MCF 10A (cell line): ENCODE measurements around a stretch of chr7.

DNA sequence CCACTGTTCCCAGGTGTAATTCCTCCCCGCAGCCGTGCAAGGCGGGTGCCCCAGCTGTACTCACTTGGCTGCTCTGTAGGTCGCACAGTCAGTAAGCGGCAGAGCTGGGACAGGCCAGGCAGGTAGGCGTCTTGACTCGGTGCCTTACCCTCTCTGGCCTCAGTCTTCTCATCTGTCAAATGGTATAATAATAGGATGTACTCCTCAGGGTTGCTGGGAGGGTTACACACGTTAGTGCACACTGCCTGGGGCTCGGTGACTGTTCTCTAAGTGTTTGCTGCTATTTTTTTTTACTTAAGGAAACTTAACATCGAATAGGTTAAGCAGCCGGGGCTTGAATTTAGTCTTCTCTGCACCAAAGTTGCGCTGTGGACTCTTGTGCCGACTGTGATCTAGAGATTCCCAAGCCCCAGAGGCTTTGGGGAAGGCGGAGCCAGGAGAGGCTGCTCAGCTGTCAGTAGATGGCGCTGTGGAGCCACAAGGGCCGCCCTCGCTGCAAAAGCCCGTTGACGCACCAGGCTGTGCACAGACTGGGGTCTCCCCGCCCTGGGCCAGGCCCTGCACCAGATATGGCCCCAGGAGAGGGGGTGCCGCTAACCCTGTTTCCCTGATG is 26.9 kb downstream of the MYL10 start:
- PRO-cap, result no peak
- RRBS, result no CpG with 5 or more reads among the region's 21 CpGs

DNA sequence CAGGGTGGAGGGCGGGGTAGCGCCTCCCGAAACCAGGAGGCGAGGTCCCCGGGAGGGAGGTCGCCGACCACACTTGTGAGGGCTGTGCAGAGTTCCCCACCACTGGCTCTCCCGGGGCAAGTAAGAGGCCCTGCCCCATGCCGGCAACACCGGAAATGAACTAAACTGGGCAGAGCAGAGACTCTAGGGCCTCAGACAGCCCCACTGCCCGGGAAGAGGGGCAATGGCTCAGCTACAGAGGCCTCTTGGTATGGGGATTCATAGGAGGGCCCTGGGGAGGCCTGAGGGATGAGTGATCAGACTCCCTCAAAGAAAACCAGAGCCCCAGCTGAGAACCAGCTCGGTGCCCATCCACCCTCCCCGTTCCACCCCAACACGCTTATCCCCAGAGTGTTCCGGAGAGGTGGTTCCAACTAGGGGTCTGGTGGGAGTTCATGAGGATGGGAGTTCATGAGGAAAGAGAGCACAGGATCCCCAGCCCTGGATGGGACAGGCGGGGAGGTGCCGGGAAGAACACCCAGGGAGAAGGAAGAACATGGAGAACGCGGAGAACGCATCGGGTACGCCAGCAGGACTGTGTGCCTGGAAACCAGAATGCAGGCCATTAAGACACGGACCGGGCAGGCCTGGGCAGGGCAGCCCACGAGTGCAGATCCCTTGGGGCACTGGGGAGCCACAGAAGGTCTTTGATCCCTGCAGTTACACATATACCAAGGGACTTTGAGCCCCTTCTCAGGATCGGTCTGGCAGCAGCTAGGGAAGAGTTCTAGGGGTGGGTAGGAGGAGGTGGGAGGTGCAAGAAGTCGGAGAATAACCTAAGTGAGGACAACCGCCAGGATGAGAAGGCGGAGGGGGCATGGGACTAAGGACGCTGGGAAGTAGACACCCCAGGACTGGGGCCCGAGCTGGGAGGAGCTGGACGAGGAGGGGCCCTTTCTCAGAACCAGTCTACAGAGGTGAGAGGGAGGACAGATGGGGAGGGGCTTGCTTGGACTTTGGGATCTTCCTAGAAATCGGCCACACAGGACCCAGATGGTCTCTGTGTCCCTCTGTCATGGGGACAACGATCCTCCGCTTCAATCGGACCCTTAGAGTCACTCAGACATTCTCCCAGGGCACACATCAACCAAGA is 89.7 kb upstream of the MYL10 start:
- PRO-cap, result no peak
- RRBS, result 45% methylated on average over 6 of the region's 36 CpGs

DNA sequence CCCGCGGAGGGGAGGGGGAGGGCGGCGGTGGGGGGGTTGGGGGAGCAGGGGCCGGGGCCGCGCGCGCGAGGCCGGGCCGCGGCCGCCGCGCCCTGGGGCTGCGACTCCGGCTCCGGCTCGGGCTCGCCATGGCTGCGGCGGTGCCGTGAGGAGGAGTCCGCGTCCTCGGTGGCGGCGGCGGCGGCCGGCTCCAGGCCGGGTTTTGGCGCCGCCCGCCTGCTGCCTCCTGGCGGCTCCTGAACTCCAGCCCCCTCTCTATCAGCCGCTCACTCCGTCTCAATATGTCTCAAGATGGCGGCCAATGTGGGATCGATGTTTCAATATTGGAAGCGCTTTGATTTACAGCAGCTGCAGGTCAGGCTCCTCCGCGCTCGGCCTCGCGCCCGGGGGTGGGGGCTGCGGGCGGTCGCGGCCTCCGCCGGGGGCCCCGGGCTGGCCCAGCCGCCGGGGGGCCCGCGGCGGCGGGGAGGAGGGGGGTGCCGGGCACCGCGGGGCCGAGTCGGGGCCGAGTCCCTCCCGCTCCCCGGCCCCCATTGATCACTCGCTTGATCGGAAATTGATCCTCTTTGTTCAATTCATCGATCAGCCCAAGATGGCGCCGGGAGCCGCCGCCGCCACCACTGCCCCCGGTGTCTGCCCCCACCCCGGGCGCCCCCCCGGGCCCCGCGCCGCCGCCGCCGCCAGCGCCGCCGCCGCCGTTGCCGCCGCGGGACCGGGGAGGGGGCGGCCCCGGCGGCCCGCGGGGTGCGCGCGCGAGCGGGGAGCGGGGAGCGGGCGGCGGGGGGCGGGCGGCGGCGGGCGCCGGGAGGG is 1.5 kb upstream of the CUX1 start:
- PRO-cap, result bidirectional peak, plus-strand start at position 69 of the sequence, minus-strand start outside the sequence; bidirectional peak, plus-strand start at position 217 of the sequence, minus-strand start at position 127 of the sequence
- RRBS, result 2% methylated on average over 53 of the region's 116 CpGs

- PRO-cap, result no peak
- RRBS, result no CpG with 5 or more reads among the region's 17 CpGs
These were observed 45.0 kb downstream of the CUX1 start for GRCh38 chr7:101862241-101863043.

DNA sequence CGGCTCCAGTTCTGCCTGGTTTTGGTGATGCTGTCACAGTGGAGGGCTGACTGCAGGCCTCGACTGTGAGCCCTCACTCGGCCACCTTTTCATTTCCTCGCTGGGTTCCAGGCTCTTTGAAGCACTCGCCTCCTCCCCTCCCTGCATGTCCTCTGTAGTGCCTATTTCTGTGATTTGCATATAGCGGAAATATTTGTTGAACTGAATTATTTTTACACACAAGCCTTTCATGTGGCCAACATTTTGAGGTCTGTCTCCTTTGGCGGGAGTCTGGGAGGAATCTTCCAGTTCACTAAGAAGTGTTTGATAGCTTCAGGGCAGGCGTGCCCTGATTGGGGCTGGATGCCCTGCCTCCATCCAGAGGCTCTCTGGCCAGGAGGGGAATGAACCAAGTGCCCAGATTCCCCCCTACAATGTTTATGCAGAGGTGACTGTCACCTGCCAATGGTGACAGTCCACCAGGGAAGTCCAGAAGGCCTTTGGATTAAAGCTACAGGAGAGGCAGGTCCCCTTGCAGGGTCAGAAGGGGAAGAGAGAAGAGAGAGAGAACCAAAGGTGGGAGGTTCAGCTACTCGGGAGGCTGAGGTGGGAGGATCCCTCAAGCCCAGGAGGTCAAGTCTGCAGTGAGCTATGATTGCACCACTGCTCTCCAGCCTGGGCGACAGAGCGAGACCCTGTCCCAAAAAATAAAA is 67.6 kb downstream of the CUX1 start:
- PRO-cap, result no peak
- RRBS, result no CpG with 5 or more reads among the region's 11 CpGs

GRCh38 chr7:101912901-101913657 is 95.7 kb downstream of the CUX1 start:
- PRO-cap, result no peak
- RRBS, result 33% methylated on average over 3 of the region's 30 CpGs

DNA sequence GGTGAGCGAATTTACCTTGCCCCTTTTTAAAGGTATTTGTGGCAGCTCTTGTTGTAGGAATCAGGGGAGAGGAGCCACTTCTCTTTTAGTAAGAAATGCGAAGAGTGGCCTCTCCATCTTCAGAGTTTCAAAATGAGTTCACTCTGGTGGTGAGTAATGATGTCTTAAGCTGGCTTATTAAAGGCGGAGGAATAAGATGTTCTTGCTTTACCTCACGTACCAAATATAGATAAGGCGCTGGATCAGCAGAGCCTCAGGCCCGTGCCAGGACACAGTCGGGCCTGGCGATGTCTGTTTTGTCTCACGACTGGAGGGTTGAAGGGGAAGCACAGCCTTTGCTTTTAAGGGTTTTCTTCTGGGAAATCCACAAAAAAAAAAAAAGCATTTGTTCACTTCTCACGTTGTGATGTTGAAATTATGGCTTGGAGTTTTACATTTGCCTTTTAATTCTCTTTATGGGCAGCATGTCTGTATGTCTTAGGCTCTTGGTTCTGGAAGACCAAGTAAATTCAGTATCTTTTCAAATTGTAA is 136.1 kb downstream of the CUX1 start:
- PRO-cap, result no peak
- RRBS, result no CpG with 5 or more reads among the region's 10 CpGs

DNA sequence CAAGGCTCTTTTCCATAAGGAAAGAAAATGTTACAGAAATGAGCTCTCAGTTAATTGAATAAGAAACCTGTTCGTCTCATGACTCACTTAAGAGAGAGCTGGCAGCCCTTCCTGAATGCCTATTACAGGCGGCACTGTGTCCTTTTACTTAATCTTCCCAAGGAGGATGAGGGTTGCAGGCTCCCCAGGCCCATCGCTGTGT is 168.8 kb downstream of the CUX1 start:
- PRO-cap, result no peak
- RRBS, result no CpG with 5 or more reads among the region's 3 CpGs

DNA sequence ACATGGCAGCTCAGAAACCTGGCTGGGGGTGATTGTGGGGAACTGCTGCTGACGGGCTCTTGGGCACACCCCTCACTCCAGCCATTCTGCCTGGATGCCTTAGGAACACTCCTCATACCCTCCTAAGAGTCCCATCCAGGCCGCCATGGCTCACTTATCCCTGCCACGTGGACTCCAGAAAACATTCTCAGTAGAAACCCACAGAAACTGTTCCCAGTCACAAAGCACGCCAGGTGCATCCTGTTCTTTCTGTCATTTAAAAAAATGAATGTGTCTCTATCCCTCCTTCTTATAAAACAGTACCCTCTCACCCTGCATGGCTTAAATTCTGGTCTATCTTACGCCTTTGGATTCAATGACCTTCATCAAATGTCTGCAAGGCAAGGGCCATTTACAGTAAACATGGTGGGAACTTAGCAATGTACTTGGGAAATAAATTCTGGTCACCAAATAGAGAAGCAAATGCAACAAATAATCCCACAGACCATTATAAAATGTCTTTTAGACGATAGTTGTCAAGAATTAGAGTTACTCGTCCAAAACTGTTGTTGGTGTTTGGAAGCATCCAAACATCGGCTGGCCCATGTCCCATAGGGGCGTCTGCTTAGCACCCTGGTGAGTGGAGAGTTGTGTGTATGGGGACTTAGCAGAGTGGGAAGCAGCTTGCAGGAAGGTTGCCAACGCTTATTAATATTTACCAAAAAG is 177.8 kb downstream of the CUX1 start:
- PRO-cap, result no peak
- RRBS, result no CpG with 5 or more reads among the region's 10 CpGs

DNA sequence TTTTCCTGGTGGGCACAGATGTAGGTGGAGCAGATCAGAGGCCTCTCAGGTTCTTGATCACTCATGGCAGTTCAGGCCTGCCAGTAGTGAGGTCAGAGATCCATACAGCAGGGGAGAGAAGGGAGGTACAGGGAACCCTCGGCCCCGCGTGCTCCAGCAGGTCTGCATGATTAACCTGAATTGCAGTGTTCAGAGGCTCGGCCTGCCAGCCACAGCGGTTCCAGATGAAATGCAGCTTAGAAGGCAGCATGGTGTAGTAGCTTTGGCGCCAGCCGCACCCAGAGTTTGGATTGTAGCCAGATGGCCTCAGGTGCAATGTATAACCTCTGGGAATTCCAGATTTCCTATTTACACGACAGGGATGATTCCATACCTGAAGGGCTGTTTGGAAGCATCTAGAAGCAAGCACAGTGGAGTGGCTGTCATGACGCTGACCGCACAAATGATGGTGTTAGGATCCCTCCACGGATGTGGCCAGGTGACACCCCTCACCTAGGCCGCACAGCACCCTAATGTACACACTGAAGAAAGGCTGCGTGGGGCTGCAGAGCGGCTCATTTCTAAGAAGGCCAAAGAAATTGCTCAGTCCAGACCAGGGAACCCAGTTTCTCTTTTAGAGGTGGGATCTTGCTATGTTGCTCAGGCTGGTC is 191.6 kb downstream of the CUX1 start:
- PRO-cap, result bidirectional peak, plus-strand start at position 382 of the sequence, minus-strand start at position 231 of the sequence
- RRBS, result no CpG with 5 or more reads among the region's 14 CpGs

DNA sequence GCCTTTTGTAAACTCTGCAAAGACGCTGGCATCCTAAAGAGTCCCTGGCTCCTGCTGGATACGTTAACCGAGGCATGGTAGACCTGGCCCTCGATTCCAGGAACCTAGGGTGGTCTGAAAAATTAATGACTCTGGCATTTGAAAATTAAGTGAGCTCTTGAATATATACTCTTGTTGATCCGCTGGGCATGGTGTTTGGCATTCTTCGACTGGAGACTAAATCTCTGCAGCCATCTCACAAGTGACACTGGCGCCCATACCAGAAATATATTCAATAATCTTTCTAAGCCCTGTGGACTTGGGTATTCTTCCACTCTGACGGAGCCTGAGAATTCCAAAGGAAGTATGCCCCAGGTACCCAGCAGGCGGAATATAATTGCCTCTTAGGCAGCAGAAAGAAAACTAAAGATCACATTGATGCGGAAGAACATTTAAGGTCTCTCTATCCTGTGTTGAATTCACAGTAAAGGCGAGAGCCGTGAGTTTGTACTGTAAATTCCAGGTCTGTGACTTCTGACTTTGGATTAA is 191.1 kb upstream of the SH2B2 start:
- PRO-cap, result no peak
- RRBS, result no CpG with 5 or more reads among the region's 12 CpGs

DNA sequence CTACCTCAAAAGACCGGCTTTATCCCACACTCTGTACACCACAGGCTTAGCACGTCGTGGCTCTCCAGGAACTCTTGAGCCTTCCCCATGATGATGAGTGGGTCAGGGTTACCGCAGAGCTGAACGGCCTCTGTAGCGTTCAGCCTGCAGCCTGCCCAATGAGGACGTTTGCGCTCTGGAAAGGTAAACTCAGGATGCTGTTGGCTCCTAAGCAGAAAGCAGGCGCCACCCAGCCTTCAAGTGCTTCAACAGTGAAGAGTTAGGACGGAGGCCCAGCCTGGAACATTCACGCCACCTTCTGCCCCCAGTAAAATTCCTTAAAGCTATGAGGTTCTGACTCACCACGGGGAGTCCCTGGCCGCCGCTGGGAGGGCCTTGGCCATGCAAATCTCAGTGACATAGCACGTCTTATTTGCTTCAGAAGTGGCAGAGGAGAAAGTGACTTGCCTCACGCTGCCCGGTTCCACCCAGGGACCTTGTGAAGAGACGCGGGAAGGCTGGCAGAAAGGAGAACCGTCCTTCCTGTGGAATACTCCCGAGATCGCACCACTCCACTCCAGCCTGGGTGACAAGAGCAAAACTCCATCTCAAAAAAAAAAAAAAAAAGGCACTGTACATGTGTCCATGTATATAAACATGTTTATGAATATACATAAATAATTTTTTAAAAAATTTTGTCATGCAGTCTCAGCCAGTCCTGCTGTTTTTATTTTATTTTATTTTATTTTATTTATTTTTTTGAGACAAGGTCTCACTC is 161.4 kb upstream of the SH2B2 start:
- PRO-cap, result no peak
- RRBS, result no CpG with 5 or more reads among the region's 22 CpGs

DNA sequence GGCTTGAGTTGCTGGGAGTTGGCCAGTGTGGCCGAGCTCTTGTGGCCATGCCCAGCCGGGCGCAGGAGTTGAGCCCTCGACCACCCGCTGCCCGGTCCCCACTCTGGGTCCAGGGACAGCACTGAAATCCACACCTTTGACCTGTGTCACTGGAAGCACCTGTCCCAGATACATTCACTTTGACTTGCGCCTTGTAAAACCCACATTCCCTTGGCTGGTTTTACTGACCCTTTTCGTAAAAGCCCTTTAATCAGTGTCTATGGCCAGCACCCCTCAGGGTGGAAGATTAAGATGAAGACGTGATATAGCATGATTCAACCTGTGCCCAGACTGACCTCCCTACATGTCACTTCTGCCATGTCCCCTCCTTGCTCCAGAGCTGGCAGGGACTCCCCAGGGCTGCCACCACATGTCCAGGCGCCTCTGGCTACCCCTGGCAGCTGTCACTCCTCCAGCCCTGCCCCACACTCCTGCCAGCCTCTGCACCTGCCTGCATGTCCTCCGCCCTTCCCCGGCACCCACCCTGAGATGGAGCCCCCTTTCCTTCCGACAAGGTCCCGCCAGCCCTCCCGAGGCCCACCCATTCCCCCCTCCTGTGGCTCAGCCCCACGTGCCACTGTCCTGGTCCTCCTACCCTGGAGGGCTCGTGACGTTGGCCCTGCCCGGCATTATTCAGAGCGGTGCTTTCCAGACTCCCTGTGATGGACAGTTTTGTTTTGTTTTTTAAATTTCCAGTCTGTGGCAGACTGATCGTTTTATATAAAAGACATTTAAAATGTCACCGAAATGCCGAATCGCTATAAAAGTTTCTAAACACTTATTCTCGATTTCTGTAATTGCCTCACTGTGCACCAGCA is 111.3 kb upstream of the SH2B2 start:
- PRO-cap, result no peak
- RRBS, result 100% methylated on average over 5 of the region's 25 CpGs

DNA sequence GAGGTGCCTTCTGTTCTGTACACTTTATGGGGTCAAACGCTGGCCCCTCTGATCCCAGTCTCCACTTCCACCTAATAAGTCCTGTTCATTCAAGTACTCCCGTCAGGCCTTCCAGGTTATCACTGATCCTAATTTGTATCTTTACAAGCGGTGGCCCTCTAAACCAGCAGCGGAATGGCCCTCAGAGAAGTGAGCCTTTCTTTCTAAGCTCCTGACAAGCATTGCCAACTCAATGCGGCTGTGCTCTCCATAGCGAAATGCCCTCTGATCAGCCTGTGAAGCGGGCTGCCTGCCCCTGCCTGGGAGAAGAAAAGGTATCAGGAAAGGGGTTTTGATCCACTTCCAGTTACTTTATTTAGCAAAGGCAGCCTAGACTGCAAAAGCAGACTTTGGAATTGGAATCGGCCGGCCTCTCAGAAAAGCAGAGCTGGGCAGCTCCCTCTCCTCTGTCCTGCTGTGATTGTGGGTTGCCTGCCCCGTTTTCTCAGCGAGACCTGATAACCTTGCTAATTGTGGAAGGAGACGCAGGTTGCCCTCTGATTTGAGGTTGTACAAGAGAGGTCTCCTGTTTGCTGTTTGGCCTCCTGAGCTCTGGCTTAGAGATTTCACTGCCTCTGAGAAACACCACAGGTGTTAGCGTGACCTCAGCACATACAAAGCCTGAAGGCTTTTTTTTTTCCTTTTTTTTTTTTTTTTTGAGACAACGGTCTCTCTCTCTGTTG is 54.0 kb upstream of the SH2B2 start:
- PRO-cap, result no peak
- RRBS, result no CpG with 5 or more reads among the region's 14 CpGs

GRCh38 chr7:102273914-102274452 is 12.7 kb upstream of the SH2B2 start:
- PRO-cap, result bidirectional peak, plus-strand start at chr7:102274146, minus-strand start at chr7:102274042
- RRBS, result no CpG with 5 or more reads among the region's 13 CpGs

GRCh38 chr7:102329258-102329814 is 26.9 kb downstream of the SPDYE6 start:
- PRO-cap, result no peak
- RRBS, result no CpG with 5 or more reads among the region's 12 CpGs

GRCh38 chr7:102448806-102449241 is 15.4 kb downstream of the ORAI2 start:
- PRO-cap, result no peak
- RRBS, result no CpG with 5 or more reads among the region's 15 CpGs

- PRO-cap, result no peak
- RRBS, result 100% methylated on average over 2 of the region's 21 CpGs
These were observed 5.3 kb downstream of the POLR2J start for GRCh38 chr7:102473301-102473945.

DNA sequence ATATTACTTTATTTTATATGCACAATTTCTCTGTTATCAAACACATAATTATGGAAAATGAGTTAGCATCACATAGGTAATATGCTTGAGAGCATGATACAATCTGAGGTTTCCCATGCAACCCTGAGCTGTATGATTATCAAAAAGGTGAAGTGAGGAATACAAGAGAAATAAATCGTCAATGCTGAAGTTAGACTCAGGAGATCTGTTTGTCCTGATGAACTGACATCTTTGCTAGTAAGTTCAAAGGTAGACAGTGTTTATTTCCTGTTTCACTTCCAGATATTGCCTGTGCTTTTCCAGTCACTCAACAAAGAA is 214.3 kb upstream of the SLC26A5 start:
- PRO-cap, result no peak
- RRBS, result no CpG with 5 or more reads among the region's 1 CpG

DNA sequence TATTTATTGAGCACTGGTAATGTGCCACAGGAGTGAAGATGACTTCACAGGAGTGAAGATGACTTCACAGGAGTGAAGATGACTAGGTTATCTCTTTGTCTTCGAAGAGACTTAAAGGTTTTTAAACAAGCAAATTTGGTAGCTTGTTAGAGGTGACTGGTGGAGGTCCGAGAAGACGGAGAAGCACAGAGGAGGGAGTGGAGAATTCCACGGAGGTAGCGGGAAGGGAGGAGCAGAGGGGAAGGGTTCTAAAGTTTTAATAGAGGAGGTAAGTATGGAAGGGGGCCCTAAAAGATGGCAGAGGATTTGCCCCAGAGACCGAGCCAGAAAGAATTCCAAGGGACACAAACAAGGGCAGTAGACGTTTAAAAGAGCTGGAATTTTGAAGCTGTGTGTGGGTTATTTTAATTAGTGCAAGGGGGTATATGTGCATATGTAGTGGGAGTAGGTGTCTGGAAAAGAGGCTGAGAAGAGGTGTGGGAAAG is 83.8 kb downstream of the RELN start:
- PRO-cap, result no peak
- RRBS, result no CpG with 5 or more reads among the region's 7 CpGs